ENCODE measurements around a stretch of chr1.

DNA sequence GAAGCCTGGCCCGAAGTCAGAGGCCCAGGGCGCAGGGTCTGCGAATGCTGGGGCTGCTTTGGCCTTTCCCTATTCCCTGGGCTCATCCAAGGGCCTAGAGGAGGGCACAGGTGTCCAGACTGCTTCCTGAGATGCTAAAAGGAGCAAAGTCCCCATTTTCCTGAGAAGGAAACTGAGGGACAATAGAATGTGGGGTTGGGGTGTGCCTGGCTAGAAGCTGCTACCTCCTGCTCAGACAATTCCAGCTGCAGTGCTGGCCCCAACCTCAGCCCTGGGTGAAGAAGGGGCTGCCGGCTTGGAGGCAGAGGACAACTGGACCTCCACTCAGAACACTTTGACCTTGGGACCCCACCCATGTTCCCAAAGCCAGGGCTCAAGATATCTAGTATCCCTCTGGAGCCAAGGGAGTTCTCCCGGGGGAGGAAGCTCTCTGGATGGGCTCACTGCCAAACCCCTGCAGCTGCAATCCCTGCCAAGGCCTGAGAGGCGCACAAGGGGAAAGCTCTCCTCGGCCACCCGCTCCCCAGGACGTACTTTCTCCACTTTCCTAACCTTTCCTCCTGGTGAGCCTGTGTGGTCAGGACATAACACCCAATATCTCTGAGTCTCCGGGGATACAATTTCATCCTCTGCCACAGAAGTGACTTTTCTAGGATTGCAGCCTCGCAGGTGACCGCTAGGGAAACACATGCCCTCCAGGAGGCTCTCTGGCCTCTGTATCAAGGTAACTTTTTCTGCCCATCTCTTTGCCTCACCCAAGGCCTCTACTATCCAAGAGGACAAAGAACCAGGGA, 16.8 kb upstream of the LEMD1 start:
- RRBS, result no CpG with 5 or more reads among the region's 12 CpGs

DNA sequence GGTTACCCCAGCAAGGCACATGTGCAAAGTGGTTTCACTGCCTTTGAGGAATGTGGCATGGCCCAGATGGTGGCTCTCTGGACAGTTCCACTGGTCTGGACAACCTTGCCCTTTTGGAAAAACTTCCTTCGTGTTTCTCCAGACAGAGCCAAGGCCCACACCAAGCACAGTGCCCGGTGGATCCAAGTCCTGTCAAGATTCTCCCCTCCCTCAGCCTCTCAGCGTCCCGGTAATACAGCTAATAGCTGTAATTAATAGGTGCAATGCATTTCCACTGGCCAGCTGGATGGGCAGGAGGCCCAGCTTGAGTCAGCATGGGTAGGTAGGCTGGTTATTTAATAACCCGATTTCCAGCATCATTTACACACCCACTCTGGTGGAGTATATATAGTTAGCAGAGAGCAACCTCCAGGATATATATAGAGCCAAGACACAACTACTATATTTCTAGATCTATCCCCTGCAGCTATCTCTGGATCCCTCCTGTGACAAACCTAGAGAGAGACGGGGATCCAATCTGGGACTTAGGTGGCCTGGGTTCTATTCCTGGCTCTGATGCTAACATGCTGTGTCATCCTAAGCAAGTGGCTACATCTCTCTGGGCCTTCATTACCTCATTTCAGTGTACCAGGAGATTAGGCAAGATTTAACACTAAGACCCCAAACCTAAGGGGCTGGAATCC, 13.4 kb downstream of the BLACAT1 start:
- RRBS, result 96% methylated on average over 2 of the region's 6 CpGs

DNA sequence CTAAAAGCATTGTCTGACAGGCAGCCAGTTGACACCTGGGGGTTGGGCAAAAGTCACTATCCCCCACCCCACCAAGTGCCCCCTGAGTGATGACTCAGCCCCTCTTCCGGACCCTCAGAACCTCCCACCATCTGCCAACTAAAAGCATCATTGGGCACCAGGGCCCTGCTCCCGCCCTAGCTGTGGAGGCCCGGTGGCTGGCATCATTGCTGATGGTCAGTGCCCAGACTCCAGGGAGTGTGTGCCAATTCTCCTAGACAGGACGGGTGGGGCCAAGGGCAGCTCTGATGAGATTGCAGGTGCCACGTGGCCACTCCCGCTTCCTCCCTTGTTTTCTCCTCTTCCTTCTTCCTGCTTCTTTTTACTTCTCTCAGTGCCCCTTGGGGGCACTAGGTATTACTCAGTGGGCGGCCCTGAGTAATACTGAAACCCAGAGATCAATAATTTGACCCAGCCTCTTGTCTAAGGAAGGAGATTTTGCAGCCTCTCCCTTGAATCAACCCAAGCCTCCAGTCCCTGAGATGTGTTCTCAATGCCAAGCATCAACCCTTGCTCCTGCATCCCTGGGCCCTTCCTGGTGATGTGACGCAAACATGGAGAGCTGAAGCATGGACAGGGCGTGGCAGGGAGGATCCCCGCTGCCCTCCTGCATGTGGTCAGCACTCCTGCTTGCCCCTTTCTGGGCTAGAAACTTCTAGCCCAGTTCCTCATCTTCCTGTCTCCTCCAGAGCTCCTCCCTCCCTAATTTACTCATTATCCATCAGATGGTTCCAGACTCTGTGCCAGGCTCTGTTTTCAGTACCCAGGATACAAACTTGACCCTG, 32.0 kb upstream of the MFSD4A start:
- RRBS, result 7% methylated on average over 3 of the region's 10 CpGs

DNA sequence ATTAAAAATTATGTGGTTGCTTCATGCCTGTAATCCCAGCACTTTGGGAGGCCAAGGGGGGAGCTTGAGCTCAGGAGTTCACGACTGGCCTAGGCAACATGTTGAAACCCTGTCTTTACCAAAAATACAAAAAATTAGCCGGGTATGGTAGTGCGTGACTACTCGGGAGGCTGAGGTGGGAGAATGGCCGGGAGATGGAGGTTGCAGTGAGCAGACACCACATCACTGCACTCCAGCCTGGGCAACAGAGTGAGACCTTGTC, 2.1 kb downstream of the ELK4 start:
- RRBS, result no CpG with 5 or more reads among the region's 5 CpGs

- RRBS, result no CpG with 5 or more reads among the region's 1 CpG
Measured at GRCh38 chr1:205703046-205703454, 22.7 kb upstream of the SLC45A3 start.

GRCh38 chr1:205810071-205811280, 2.5 kb downstream of the SLC41A1 start:
- RRBS, result no CpG with 5 or more reads among the region's 30 CpGs

DNA sequence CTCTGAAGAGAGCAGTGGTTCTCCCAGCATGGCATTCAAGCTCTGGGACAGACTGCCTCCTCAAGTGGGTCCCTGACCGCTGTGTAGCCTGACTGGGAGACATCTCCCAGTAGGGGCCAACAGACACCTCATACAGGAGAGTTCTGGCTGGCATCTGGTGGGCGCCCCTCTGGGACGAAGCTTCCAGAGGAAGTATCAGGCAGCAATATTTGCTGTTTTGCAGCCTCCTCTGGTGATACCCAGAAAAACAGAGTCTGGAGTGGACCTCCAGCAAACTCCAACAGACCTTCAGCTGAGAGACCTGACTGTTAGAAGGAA, 43.3 kb downstream of the SLC26A9 start:
- RRBS, result no CpG with 5 or more reads among the region's 3 CpGs

GRCh38 chr1:205935804-205936242, 7.4 kb downstream of the SLC26A9 start:
- RRBS, result no CpG with 5 or more reads among the region's 8 CpGs

DNA sequence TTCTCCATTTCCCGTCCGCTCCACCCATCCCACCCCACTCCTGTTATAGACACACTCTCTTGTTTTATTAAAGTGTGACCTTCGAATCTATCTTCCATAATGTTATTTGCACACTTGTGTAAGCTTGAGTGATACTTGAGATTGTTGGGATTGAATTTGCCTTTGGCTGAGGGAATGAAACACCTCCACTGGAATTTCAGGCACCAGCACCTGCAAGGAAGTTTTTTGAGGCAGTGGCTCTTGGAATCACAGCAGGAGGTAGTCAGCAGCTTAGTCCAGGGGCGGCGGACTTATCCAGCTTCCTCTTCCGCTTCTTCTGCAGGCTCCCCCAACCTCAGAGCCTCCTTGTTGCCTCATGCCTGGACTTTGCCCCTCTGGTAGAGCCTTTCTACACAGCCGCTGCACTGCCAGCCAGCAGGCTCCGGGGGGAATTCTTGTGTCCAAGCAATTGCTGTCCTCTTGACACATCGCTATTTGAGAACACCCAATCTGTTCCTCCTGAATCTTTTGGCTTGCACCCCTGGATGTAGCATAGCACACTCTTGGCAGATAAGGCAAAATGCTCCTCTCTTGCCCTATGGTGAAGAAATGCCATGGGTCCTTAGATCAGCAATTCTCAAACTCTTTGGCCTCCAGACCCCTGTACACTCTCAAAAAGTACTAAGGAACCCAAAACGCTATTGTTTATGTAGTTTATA, 4.4 kb upstream of the RHEX start:
- RRBS, result no CpG with 5 or more reads among the region's 10 CpGs

DNA sequence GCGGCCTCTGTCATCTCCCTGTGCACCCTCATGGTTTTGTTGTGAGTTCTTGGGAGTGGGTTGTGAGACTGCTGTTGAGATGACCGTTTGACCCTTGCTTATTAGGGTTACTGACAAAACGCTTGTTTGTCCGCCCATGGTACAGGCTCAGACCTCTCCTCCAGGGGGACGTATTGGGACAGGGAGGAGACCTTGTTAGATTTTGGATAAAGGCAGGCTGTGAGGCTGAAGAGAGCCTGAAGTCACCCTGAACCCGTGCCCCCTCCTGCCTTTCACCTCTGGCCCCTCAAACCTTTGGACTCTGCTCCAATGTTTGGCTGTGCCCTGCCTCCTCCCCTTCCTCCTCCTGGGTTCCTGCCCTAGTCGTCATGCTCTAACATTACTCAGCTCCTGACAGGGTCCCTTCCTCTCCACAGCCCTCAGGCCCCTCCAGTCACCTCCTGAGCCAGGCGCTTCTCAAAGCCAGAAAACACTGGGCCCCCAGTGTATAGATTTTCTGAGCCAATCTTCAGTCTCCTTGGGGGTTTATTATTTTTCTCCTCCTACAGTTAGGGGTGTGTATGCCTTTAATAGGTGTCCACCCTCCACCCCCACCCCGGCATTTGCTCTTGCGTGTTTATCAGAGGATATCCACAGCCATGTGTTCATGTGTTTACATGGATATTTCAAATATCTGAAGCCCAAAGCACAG, 1.2 kb downstream of the RASSF5 start:
- RRBS, result no CpG with 5 or more reads among the region's 10 CpGs

- RRBS, result no CpG with 5 or more reads among the region's 11 CpGs
Measured at GRCh38 chr1:206509714-206510267, 2.5 kb downstream of the RASSF5 start.

DNA sequence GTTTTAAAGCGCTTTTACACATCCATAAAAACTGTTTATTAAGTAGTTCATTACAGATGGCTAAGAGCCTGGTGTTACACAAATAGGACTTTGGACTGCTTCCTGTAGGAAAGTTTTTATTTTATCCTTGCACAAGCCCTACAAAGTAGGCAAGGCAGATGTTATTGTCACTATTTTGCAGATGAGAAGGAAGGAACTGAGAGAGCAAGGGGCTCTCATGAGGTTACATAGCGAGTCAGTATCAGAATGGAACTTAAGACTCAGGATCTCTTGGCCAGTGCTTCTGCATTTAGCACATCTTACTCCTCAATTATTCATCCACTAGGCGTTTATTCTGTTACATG, 2.6 kb upstream of the MAPKAPK2 start:
- RRBS, result no CpG with 5 or more reads among the region's 3 CpGs

DNA sequence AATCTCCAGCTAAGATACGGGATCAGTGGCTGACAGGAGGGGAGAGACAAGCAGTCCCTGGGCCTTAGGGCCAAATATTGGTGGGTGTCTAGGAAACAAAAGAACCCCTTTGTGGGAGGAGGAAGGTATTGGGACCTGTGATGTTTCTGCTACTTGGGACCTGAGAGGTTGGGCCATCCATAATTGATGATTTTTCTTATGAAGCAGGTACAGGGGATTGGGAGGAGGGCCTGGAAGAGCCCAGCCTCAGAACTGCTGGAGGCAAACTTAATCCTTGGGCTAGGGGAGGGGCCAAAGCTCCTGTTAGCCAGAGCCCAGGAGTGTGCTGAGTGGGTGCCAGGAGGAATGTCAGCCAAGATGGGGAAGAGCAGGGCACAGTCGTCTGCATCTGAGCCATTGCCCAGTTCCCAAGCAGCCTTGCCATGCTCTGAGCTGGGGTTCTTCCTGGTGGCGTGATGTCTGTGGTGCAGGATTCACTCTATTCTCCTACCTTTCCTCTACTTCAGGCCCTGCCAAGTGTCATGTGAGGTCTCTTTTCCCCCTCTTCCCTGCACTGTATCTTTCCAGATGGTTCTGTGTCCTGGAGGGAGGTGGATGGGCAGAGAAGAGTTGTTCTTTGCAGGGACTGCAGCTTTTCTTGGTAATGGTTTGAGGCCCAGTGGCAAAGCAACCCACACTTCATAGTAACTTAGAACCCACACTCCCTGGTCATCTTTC, 5.8 kb downstream of the MAPKAPK2 start:
- RRBS, result no CpG with 5 or more reads among the region's 3 CpGs

DNA sequence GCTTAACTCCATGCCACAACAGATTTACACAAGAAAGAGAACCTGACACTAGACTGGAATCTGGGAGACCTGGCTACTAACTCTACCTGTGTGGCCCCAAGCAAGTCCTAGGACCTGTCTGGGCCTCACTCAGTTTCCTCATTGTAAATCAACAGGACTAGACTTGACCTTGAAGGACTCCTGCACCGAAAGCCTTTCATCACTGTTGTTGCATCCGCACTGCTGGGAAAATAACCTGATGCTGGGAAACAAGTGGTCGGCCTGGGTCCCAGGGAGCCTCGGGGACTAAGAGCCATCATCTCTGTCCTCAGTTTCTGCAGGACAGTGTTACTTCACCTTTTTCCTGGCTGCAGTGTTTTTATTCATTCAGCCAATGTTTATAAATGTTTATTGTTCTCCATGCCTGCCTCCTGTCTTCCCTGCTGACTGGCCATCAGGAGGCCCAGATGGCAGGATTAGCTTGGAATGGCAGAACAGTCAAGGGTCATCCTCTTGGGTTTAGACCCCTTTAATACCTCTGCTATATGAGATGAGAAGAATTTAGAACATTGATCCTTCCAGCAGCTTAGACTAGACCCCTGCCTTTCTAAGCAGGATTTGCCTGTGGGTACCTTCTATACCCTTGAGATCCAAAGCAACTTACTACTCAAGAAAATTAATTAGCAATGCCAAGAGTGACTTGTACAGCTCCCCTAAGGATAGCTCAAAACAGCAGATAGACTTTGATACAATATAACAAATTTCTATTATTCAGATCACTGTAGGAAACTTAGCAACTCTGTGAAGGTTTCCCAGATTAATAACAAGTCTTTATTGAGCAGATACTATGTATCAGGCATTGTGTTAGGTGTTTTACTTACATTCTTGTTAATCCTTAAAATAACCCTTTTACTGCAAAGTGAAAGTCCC, 13.3 kb downstream of the MAPKAPK2 start:
- RRBS, result no CpG with 5 or more reads among the region's 4 CpGs

- RRBS, result no CpG with 5 or more reads among the region's 8 CpGs
Measured at GRCh38 chr1:206713807-206714412, 29.2 kb downstream of the MAPKAPK2 start.

- RRBS, result 0% methylated on average over 1 of the region's 9 CpGs
Measured at GRCh38 chr1:206734713-206735712, 35.6 kb upstream of the IL19 start.

GRCh38 chr1:206757648-206758274, 12.8 kb upstream of the IL19 start:
- RRBS, result no CpG with 5 or more reads among the region's 10 CpGs

GRCh38 chr1:206865006-206865471, 384 bp upstream of the IL20 start:
- RRBS, result no CpG with 5 or more reads among the region's 12 CpGs

GRCh38 chr1:206944601-206945242, 1.5 kb downstream of the PIGR start:
- RRBS, result no CpG with 5 or more reads among the region's 8 CpGs

Measured in GM12892 (cell line).